Gallbladder (tissue), 1 donor: ENCODE measurements around the genes FGF8, ELOVL3 and FBXL15.

GRCh38 chr10:101775587-101776334 lies at the start of gene FGF8:
Gene FGF8, minus strand, starts transcription at chr10:101776114.
- PRO-cap: no peak

GRCh38 chr10:101786516-101786880 lies 3.3 kb upstream of the NPM3 start:
- PRO-cap: no peak

GRCh38 chr10:101793954-101794162 lies 10.6 kb upstream of the NPM3 start:
- PRO-cap: no peak

- PRO-cap: no peak
Measured at GRCh38 chr10:101803776-101804280, 14.4 kb downstream of the OGA start.

DNA sequence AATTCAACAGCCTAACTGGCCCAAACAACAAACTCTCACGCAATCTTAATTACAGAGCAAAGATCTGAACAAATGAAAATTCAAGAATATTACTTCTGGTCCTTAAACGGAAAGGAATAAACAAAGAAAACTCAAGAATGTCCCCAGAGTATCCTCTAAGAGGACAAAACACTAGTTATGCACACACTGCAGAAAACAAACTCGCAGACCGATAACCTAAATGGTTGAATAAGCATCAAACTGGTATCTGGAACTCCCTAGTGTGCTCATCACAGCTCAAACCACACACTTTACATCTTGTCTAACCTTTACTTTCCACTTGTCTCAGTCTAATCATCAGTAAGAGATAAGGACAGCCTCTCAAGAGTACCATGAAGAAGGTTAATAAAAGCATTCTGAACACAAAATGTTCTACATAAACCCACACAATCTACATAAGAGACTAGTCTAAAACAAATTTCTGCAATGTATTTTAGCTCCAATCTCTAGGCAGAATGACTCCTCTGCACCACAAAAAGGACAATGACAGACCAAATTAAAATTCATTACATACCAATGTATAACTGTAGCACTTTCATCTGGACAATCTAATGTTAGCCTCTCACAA lies 3.5 kb downstream of the OGA start:
- PRO-cap: no peak

DNA sequence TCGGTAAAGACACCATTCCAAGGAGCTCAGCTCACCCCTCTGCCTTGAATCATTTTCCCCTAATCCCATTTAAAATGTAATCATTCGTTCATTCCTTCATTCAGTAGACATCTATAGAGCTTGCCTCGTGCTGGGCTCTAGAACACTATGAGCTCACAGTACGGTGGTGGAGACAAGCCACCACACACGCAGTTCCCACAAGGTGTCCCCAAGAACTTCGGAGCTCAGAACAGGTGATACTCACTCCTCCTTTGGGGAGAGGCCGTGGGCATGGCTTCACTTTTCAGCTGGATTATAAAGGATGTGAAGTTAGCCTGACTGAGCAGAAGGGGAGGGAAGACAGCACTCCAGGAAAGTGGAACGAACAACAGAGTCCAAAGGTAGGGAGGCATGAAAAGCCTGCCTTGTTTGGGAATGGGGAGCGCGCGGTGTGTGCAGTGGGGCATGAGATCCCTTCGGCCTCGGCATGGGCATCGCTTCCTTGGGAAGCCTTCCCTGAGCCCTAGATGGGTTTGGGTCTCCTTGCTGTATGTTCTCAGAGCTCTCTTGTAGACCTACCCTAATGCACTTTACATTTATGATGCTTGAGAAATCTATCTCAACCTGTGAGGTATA lies 732 bp upstream of the OGA start:
- PRO-cap: unidirectional peak, plus-strand start at position 156 of the sequence

DNA sequence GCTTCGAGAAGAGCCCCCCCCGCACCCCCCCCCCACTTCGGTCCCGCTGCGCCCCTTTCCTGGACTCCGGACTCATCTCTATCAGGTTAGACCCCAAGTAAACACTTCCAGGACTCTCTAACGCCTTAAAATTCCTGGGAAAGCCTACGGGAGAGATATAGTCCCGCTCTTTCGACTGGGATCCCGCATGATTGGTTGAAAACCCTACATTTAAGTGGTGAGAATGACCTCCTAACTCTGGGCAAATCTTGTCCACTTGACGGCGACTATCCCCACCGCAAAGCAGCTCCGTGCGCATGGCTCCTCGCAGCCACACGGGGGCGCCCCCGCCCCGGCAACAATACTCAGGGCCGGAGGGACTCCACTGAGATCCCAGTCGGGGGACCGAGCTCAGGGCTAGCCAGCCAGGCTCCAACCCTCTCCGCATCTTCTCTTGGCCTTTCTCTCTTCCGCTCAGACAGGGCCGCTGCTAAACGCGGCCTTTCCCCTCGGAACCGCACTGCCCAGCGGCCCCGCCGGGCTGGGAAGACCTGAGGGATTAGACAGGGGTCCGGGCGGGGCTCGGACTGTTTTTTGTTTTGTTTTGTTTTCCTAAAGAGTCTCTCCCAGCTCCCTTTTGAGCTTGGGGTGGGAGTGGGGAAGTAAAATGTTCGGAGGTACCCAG lies 2.9 kb downstream of the KCNIP2 start:
- PRO-cap: no peak

GRCh38 chr10:102017038-102017405 lies 39.0 kb downstream of the ARMH3 start:
- PRO-cap: no peak

DNA sequence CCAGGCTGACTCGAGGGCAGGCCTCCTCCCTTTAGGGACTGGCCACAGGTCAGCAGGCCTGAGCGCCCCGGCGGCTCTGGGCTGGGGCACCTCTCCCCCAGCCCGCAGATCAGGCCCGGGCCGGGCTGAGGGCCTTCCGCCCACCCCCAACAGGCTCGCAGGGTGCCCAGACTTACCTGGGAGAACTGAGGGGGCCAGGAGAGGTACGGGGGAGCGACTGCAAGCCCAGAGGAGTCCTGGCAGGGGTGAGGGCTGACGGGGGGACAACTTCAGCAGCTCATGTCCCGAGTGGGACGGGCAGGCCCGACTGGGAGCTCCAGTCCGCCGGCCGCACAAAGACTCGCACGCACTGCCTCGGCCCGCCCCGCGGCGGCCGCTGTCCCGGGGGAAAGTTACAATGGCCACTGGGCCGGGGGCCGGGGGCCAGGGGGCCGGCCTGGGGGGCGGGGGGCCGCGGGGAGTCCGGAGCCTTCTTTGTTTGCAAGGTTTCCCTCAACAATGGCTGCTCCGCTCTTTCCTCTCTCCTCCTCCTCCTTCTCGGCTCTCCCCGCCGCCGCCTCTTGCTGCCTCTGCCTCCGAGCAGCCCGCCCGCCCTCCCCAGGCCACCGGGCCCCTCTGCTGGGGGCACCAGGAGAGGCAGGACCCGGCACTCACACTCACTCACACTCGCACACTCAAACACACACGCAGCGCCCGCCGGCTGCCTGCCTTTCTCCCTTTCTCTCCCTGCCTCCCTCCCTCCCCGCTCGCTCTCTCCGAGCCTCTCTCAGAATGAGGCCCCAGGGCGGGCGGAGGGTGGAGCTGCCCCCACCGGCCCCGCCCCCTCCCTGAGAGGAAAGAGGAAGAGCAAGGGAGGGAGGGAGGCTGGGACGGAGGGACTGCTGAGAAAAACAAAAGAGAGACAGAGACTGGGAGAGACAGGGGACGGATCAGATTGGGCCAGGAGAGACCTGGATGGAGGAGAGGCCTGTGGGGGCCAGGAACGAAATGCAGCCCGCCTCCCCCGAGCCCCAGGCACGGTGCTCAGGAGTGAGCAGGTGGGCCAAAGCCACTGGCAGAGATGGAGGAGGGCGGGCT lies 5.6 kb downstream of the LDB1 start:
- PRO-cap: bidirectional peak, plus-strand start at position 904 of the sequence, minus-strand start at position 773 of the sequence

- PRO-cap: no peak
Measured at GRCh38 chr10:102159596-102160421, 7.6 kb downstream of the NOLC1 start.

- PRO-cap: bidirectional peak, plus-strand start at chr10:102226359, minus-strand start at chr10:102226108
Measured at GRCh38 chr10:102225946-102226612, at the start of gene ELOVL3. Gene ELOVL3, plus strand, starts transcription at chr10:102226299.

GRCh38 chr10:102291200-102291757 lies 45.9 kb downstream of the GBF1 start:
- PRO-cap: no peak

GRCh38 chr10:102367006-102367286 lies 28.6 kb upstream of the NFKB2 start:
- PRO-cap: no peak

DNA sequence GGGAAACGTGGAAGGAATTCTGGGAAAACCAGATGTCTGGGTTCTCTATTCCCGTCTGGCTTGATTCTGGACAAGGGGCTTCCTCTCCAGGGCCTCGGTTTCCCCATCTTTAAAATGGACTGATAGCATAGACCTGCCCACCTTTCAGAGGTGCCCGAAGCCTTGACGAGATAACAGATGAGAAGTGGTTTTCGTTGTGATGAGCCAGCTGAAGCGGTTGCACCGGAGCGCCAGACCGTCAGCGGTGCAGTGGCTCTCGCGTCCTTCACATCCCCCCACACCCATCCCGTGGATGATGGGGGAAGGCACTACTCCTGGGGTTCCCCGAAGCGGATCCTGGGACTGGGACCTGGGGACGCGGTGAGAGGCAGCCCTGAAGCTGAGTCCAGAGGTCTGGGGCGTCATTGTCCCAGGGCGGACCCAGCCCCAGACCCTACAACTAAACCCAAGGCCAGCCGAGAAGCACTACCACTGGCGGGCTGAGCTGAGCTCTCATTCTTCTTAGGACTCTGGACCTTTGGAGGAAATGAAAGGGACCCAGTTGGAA lies 623 bp upstream of the FBXL15 start:
- PRO-cap: no peak

- PRO-cap: bidirectional peak, plus-strand start at chr10:102420840, minus-strand start at chr10:102420733; bidirectional peak, plus-strand start at chr10:102421188, minus-strand start at chr10:102420993
Measured at GRCh38 chr10:102420487-102421312, at the start of gene FBXL15. Gene FBXL15, plus strand, starts transcription at chr10:102420836.

DNA sequence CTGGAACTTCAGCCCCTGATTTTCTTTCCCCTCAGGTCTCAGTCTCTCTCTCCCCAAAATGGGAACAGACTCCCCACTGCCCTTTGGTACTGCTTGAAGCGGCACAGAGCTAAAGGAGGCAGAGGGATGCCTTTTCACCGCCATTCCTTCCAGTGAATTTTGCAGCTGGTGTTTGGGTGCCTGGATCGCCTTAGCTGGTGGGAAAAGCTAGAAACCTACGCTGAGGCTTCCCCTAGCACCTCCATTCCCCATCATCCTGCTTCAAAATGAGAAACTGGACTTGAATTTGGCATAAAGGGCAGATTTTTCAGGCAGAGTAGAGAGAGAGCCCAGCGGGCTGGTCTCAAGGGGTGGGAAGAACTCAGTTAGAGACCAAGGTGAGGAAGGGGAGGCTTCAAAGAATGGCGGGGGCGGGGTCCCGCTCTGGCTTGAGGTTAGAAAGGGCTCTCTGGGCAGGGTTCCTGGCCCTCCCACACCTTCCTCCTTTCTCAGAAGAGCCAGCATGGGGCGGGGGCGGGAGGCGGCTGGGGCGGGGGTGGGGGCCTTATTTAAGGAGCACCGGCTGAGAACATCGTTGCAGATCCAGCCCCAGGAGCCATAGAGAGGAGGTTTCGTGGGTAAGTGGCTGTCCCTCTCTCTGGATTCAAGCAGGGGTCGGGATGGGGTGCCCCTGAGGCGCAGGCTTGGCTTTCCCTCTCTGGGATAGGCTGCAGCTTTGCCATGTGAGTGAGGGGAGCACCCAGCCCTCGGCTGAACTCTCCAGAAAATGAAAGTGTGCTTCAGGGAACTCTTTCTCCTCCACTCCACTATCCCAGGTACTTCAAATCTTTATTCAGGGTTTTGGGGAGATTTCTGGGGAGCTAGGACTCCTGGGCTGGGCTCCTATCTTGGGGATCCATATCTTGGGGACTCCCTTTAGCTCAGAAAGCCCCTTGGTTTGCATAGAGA lies 3.1 kb upstream of the CUEDC2 start:
- PRO-cap: no peak

DNA sequence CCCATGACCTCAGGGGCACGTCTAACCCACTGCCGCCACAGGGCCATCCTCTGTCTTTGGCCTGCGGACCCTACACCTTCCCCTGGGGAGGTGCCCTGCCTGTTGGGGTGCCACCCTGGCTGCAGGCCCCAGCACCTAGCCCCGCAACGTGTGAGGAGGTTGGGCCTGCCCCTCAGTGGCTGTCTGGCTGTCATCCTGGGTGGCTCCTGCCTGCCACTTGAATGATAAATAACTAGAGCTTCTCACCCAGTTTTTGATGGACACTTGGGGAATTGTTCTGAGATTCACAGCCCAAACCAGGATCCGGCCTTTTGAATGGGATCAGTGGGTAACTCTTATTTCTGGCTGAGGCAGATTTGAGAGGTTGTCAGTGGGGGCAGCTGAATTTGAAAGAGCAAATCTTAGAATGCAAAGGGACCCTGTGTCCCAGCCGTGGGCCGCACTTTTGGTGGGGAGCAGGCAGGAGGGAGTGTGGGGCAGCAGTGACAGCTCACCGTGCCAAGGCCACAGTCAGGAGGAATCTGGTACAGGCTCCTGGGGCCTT lies 30.8 kb upstream of the TRIM8 start:
- PRO-cap: no peak

DNA sequence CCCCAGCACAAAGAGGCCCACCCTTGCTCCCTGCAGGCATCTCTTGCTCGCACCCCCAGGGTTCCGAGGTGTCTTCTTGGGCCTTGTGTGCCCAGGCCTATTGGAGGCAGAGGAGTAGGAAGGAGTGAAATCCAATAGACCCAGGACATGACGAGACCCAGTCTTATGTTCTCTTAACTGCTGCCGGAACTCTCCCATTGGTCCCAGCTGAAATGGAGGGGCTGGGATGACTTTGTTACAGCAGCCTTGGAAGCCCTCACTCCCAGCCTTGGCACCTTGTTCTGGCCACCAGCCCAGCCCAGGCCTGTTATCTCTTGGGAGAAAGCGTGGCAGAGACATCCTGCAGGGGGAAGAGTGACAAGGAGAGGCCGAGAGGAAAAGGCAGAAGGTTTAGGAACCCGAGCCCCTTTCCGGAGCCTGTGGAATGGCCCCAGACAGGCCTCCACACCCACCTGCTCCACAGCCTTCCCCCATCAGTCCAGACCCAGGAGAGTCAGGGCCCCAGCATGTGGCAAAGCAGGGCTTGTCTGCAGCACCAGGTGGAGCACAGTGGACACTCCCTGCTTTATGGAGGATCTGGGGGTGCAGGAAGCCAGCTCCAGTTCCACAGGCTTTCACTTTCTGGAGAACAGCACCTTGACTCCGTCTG lies 24.2 kb upstream of the TRIM8 start:
- PRO-cap: no peak

- PRO-cap: no peak
Measured at GRCh38 chr10:102628303-102628672, 16.0 kb upstream of the TRIM8 start.

DNA sequence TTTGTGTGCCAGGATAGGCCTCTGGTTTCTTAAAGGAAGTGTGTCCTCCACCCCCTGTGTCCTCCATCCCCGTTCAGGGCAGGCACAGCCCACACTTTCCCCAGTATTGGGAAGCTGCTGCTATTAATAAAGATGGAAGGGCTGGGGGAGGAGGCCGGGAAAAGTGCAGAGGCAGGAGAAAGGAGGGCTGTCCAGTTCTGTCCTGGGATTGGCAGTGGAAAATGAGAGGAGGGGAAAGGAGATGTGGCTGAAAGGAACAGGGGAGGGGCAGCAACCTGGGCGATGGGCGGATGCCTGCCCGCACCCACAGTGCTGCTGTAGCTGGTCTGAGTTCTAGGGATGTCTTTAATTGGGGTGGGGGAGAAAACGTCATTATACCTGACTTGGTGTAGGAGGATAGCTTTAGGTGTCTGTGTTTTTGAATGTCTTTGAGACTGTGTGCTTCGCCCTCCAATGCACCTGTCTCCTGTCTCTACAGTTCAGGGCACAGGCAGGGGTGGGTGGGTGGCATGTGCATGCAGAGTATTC lies 2.4 kb downstream of the TRIM8 start:
- PRO-cap: unidirectional peak, minus-strand start at position 98 of the sequence